Cardiac atrium fibroblast (primary cell): ENCODE measurements around a stretch of chr9.

- RAMPAGE, long total RNA, result no peak
Measured at GRCh38 chr9:114909600-114910077, 20.8 kb downstream of the TNFSF8 start.

DNA sequence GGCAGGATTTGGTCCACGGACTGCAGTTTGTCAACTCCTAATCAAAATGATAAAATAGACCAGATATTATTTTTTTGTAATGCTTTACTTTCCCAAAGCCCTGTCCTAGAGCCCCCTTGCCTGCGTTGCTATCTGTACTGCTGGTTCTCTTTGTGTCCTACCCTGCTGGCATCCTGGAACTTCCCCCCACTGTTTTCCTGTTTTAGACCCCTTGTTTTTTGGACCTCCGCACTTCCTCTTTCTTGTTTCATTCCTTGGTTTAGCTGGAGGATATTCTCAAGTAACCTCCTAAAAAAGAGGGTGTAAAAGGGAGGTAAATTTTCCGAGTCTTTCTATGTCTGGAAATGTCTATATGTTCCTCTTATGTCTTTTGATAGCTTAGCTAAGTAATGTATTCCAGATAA, 24.8 kb upstream of the TNFSF8 start:
- RAMPAGE, long total RNA, result no peak

GRCh38 chr9:115068727-115069330, 49.1 kb downstream of the TNC start:
- RAMPAGE, long total RNA, result no peak

DNA sequence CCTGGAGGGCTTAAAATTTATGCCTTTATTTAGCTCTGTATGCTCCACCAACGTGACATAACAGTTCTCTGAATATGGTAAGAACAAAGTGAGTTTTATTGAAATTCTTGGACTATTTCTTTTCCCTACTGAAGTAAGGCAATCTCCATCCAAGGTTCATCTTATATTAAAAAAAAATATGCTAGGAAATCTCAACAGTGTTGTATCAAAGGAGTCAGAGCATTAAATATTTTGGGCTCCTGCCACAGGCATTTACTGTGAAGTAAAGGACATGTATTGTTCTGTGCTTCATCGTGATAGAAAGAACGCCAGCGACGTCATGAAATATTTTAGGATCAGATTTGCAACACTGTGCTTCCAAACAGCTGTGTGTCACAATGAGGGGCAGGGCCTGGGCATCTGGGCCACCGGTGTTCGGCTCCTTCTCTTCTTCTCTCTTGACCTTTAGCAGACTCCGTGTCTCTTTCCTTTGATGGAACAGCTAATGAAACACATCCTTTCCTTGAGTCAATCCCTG, 17.8 kb upstream of the TNC start:
- RAMPAGE, long total RNA, result no peak

GRCh38 chr9:115211796-115212298, 93.9 kb upstream of the TNC start:
- RAMPAGE, long total RNA, result no peak

DNA sequence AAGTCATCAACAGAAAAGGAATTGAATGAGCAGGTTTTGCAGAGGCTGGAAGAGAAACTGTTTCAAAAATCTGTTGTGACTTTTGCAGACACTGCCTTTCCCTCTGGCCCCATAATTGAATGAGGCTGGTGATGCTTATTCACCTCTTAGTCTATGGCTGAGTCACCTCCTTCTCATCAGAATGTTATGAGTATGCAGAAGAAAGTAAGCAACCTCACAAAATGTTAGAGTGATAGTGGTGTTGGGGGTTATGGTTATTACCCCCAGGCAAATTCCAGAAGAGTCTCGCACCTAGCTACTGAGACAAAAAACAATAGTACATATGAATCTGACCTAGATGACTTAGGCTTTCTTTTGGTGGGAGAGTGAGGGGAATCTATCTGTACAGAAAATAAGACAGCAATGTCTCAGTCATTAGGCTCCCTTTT, 497.9 kb upstream of the TNC start:
- RAMPAGE, long total RNA, result no peak

- RAMPAGE, long total RNA, result no peak
Measured at GRCh38 chr9:115923590-115924311, 229.8 kb upstream of the PAPPA start.

GRCh38 chr9:115939432-115939790, 214.2 kb upstream of the PAPPA start:
- RAMPAGE, long total RNA, result no peak

DNA sequence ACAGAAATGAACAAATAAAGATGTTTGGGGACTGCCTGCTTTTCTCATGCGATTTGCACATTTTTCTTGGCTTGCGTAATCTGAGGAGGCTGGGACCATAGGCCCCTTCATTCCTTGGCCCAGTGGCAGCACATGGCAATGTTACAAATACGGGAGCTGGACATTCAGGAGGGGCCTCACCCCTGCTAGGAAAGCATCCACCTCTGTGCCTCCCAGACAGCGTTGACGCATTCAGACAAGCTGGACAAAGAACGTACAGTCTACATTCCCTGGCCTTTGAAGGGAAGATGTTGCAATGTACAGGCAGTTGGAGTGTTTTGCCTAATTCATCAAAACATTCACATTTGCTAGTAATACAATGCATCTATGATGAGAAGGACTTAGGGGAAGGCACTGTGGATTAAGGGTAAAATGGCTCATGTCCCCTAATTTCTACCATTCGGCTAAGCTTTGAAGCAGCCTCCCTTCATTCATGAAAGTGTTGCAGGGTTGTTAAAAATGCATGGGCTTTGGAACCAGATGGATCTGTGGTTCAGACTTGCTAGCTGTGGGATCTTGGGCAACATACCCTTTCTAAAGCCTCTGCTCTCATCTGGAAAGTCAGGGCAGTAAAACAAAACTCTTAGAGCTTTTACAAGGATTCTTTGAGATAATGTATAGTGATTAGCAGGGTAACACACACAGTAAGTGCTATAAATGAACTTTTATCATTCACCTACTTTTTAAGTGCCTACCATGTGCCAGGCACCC, 208.9 kb upstream of the PAPPA start:
- RAMPAGE, long total RNA, result no peak

DNA sequence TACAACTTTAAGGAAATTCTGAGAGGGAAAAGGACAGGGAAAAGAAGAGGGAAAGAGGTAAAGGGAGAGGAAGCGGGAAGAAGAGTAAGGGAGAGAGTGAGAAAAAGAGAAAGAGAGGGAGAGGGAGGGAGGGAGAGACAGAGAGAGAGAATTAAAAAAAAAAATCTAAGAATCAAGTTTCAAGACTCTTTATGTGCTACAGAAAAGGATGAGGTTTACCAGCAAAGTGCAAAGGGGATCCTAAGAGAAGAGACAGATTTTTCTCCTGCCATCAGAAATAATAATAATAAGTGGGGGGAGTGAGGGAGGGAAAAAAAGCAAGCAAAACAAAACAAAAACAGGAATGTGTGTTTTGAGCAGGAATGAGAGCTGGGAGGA, 596 bp upstream of the PAPPA start:
- RAMPAGE, long total RNA, result no peak

GRCh38 chr9:116153981-116154275, 337 bp downstream of the PAPPA start:
- RAMPAGE, long total RNA, result no peak

DNA sequence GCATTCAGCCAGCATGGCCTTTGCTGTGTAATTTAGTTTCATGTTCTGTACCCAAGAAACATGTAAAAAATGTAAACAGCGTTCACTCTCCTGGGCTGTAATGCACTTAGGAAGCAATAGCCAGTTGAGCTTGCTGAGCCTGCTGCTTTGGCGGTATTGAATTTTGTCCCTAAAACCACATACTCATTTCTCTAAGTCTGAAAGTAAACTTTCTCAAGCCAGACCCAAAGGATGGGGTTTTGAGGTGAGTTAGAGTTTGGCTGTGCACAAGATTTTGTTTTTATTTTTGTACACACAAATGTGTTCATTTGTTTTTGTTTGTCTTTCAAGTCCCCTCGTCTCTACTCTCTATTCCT, 158.7 kb downstream of the PAPPA start:
- RAMPAGE, long total RNA, result no peak

DNA sequence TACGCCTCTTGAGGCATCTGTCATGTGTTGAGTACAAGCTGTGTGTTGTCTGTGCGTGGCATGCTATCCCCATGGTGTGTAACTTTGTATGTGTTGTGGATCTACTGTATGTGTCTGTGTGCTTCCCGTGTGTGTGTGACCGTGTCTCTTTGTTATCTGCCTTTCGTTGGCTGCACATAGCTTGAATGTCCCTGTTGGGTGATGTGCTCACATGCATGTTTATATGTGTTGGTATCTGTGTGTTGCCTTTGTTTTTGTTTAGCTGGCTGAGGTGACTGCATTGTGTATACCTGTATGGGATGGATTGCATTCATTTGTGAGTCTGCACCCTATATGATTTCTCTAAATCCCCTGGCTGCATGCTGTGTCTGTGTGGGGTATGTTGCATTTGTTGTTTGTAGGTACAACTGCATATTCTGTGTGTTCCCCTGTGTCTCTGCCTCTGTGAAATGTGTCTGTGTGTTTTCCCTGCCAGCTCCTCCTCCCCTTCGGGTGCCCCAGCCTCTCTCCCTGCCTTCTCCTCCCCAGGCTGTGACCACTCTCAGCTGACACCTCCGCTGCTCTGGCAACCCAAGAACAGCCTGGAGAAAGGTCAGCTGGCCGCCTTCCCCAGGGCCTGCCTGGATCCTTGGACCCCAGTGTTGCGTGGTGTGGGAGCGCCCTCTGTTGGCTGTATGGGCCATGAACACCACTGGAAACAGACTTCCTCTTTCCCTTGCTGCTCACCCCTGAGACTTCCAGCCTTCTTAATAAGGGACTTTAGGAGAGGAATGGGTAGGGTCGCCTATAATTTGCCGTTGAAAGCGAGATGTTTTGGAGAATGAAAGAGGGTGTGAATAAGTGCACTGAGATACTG, 115.2 kb upstream of the TRIM32 start:
- RAMPAGE, long total RNA, result no peak

- RAMPAGE, long total RNA, result no peak
Measured at GRCh38 chr9:116647425-116647810, 39.7 kb upstream of the TRIM32 start.

GRCh38 chr9:116919531-116919869, 232.4 kb downstream of the TRIM32 start:
- RAMPAGE, long total RNA, result no peak

DNA sequence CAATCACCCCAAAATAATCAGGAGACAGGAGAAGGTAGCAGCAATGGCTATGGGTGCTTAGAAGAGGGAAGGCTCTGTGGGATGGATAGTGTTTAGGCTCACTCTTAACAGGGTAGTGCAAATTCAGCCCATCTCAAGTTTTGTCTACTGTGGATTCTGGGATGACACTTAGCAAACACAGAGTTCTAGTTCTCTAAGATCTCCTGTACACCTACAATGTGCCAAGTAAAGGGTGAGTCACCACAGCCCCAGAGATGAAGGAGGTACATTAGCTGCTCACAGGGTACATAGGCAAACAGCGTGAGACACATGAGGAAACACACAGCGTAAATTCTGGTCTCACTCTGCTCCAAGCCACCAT, 9.0 kb downstream of the ASTN2 start:
- RAMPAGE, long total RNA, result no peak

DNA sequence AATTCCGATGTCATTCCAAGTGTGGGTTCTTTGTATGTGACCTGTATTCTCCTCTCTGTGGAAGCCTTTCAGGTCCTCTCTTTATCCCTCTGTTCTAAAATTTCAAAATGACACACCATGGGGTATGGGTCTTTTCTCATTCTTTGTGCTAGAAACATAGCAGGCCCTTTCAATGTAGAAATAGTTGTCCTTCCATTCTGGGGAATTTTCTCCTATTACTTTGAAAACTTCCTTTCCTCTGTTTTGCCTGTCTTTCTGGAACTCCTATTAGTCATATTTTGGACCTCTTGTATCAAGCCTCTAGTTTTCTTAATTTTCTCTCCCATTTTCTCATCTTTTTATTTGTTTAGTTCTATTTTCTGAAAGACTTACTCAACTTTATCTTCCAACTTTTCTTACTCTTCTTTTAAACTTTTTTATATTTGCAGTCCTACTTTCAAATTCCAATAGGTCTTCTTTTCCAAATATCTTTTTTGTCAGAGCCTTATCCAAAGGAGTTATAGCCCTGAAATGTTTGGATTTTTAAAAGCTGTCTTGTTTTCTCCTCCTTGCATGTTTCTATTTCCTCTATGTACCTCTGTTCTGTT, 90.7 kb downstream of the CDK5RAP2 start:
- RAMPAGE, long total RNA, result no peak

- RAMPAGE, long total RNA, result no peak
Measured at GRCh38 chr9:120563073-120563612, 16.8 kb downstream of the CDK5RAP2 start.

DNA sequence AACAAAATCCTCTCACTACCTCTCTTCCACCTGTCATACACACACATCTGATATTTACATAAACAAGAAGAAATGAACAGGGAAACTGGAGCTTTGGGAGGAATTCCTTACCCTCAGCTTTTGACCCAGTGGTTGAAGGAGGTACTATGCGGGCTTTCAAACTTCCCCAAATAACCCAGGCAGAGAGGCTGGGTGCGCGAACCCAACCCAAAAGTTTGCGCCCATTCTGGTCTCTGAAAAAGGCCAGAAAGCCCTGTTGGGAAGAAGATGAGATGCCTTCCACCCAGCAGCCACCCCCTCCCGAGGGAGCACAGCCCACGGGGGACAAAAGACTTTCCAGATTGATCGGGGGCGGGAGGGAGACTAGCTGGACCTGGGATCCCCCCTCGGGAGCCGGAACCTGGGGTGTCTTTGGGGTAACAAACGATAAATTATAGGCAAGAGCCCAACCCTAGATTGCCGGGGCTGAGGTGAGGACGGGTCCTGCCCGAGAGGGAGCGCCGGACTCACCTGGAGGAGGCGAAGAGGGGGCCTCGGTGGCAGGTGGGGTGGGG, 945 bp downstream of the MEGF9 start:
- RAMPAGE, long total RNA, result no peak

DNA sequence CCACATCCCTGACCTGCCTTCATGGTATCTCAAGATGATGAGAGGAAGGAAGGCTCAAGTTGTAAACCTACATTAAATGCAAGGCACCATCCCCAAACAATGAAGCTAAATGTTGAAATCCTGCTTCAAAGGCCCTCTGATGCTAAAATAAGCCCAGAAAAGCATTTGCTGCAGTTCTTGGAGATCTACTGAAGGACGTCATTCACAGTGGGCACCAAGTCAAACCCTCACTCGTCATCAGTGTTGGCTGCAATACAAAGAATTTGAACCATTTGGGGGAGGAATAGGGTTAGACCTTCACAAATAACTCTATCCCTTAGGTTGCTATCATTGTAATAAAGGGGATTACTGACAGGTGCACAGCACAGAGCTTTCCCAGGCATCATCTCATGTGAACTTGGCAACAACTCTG, 9.3 kb upstream of the MEGF9 start:
- RAMPAGE, long total RNA, result no peak